Non-pigmented ciliary epithelial cell (primary cell): ENCODE measurements around a stretch of chr3.

DNA sequence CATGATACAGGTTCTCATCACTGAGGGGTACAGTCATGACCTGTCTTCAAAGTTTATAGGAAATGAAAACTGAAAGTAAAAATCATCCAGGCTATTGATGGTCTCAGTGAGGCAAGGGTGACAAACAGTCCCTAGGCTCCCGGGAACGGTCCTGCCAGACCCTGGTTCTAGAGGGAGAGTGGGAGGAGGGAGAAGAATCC is 76.5 kb upstream of the IQSEC1 start:
- RRBS, result no CpG with 5 or more reads among the region's 2 CpGs

DNA sequence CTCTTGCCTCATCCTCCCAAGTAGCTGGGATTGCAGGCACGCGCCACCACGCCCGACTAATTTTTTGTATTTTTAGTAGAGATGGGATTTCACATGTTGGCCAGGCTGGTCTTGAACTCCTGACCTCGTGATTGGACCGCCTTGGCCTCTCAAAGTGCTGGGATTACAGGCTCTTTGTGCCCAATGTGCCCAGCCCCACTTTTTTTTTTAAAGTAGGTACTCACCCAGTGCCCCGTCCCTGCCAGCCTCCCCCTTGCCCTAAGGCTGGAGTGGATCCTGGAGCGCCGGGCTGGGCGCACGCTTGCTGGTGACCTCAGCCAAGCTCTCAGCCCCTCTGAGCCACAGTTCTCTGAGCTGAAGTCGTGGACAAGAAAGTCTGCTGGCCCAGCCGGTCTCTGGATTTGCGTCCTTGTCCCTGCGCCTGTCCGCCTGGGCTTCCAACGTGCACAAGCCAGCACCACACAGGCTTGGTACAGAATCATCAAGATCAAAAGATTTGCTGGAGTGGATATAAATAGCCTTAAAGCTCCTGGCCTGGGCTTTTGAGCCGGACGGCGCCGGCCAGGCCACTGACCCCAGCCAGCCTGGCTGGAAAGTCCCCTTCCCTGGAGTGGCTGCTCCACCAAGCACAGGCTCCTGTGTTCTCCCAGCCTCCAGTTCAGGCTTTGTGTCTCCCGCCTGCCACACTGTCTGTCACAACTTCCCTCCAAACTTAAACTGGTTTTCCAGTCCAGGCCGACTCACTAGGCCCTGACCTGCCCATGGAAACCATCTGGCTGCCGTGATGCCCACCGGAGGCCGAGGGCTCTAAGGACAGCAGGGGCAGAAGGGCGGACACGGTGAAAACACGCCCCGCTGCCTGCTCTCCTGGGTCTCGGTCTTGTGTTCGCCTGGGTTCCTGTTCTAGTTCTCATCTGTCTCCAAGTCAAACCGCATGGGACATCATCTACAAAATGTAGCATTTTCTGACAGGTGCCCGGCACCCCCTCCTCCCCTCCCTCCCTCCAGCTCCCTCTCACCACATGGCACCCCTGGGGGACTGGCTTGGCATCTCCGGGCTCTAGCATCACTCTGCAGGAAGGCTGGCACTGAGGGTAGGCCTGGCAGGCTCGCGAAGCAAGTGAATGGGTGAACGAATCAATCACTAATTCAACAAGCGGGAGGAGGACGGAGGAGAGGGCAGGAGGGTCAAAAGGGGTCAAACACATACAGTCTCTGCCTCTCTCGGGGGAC is 156.2 kb downstream of the NUP210 start:
- RRBS, result 78% methylated on average over 5 of the region's 41 CpGs

- RRBS, result no CpG with 5 or more reads among the region's 6 CpGs
Observed at GRCh38 chr3:13416289-13416649, 3.9 kb downstream of the NUP210 start.

DNA sequence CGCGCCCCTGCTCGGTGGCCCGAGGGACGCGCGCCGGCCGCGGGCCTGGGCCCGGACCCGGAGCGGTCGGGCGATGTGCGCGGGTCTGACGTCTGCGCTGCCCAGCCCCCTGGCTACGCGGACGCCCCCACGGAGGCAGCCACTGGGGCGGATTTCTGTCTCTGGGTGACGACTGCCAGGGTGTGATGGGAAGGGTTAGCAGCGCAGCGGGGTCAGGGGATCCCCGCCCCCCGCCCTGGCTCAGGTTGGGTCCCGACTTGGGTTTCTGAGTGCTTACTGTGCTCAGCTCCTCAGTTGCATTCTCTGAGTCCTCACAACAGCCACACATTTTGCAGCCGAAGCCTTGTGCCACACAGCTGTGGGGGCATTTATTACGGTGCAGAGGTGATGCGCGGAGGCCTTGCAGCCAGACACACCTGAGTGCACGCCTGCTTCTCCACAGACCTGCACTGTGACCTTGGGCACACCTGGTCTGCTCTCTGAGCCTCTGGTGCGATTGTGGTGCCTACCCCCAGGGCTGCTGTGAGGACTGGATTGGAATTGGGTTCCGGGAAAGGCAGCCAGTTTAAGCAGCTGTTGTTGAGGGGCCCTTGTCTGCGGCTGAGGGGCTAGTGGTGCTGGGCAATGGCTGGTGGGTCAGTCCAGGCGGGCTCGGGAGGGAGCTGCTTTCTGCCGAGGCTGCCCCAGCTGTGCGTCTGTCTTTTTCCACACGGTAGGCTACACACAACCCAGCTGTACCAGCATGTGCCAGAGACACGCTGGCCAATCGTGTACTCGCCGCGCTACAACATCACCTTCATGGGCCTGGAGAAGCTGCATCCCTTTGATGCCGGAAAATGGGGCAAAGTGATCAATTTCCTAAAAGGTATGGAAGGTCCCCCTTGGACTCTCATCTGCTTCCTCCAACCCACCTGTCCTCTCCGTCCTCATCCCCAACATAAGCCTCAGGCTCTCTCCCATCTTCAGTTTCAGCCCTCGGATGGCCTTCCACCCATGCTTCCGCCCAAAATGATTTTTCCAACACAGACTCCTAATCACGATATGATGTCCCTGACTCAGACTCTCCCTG is 758 bp downstream of the HDAC11 start:
- RRBS, result 1% methylated on average over 8 of the region's 53 CpGs

DNA sequence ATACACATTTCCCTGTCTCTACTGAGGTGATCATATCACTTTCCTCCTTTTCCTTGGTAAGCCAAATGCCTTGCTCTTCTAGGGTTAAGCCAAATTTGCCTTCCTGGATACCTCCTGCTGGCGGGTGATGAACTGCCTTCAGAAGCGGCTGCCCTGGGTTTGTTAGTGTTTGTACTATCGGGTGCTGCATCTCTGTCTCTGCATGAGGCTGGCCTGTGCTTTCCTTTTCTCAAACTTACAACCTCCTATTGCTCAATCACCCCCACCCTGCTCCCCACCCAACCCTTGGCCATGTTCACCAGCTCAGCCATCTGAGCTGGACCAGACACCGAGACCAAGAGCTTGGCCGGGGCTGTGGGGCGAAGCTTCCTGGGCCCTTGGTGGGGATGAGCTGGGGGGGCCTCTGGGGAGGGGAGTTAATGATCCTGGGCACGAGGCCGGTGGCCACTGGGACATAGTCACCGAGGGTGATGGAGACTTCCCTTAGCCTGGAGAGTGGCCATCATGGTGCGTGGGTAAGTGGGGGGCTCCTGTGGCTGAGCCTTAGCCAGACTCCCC is 16.8 kb upstream of the FBLN2 start:
- RRBS, result 89% methylated on average over 4 of the region's 10 CpGs

DNA sequence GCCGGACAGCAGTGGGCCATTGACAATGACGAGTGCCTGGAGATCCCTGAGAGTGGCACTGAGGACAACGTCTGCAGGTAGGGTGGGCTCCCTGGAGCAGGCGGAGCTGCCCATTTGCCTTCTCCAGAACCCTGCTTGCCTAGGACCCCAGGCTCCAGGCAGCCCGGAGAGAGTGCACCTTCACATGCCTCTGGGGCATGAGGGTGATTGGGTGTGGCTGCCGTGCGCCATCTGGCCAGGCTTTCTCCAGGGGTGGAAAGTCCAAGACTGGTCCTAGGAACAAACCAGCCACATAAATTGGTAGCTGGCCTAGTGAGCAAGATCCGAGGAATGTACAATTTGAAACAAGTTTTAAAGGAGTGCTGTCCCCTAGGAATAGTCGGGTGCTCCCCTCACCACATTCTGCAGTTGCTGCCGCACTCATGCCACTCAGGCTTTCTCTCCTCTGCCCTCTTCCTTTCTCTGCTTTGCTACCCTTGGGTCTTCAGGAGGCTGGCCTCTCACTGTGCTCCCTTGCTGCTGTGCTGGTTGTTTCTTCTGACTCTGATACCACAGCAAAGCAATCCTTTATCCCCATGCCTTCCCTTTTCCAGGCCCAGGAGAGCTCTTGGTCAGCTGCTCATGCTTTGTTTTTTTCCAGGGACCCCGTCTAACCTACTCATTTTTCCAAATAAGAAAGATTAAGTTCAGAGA is 59.3 kb downstream of the FBLN2 start:
- RRBS, result no CpG with 5 or more reads among the region's 11 CpGs

DNA sequence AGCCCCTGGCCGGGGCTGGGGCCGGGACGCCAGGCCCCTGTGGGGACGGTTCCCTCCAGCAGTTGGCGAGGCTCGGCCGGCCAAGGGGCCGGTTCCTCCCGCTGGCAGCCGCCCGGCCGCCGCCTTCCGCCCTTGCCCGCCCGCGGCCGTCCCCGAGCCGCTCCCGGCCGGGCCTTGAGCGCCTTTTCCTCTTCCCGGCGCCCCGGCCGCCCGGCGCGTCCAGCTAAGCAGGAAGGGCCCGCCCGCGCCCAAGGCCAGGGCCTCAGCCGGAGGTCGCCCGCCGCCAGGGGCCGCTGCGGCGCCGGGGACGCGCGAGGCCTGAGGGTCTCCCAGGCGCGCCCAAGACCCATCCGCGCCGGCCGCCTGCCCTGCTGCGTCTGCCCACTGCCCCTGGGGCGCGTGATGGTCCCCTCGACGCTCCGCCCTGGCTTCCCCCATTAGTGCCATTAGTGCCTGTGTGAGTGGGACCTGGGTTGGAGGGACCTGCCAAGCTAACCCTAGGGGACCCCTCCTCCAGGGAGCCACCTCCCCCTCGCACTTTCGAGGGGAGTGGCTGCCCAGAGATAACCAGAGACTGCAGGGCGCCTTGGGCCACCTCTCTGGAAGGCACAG is 106.4 kb downstream of the FBLN2 start:
- RRBS, result 3% methylated on average over 40 of the region's 59 CpGs

GRCh38 chr3:13890344-13891110 is 10.7 kb upstream of the WNT7A start:
- RRBS, result 47% methylated on average over 2 of the region's 14 CpGs

DNA sequence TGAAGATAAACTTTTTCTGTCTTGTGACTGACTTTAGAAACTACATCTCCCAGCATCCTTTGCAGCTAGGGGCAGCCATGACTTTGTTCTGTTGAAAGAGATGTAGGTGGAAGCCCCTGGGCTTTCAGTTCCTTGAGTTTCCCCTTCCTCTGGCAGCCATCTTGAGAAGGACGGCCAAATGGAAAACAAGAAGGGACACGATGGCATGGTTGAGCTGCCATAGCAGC is 11.8 kb upstream of the WNT7A start:
- RRBS, result no CpG with 5 or more reads among the region's 2 CpGs

GRCh38 chr3:14130129-14130599 is 5.3 kb downstream of the TMEM43 start:
- RRBS, result no CpG with 5 or more reads among the region's 5 CpGs

- RRBS, result no CpG with 5 or more reads among the region's 16 CpGs
Observed at GRCh38 chr3:14134174-14135033, 9.6 kb downstream of the TMEM43 start.

DNA sequence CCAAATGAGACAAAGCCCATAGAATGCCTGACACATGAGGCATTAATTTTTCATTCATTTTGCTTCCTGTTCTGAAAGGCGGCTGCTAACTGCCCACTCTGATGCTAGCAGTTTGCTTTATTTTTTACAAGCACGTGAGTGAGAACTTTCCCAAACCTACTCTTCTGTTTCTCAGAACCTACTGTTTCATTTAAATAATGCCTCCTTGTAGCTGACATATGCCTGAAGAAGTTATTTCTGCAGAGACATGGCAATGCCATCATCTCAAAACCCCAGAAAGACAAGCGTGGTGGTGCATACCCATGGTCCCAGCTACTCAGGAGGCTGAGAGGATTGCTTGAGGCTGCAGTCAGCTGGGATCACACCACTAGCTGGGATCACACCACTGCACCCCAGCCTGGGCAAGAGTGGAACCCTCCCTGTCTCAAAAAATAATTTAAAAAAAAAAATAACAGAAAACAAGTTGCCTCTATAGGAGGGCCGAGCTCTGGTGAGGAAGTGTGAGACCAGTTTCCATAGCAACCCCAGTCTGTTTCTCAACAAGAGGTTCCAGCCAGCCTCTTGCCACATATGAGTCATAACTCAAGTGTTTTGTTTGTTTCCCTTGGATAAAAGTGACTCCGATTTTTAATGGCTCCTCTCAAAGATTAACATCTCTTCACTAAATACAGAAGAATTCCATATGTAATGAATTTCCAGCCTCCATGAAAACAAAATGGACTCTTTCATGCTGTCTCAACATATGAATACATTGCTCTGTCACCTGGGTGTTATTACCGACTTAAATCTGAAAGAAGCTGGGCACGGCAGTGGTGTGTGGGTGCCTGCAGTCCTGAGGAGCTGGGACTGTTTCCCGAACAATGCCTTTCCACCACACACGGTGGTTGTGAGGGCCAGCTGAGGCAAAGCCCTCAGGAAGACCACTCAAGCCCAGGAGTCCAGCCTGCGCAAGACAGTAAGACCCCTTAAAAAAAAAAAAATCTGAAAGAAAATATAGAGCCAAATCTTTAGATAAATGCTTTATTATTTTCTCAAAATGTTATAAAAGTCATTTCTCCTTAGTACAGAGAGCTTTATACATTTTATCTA is 19.6 kb downstream of the TMEM43 start:
- RRBS, result no CpG with 5 or more reads among the region's 10 CpGs

GRCh38 chr3:14178994-14179720 is 540 bp downstream of the LSM3 start:
- RRBS, result no CpG with 5 or more reads among the region's 8 CpGs

- RRBS, result no CpG with 5 or more reads among the region's 12 CpGs
Observed at GRCh38 chr3:14204451-14205380, 26.1 kb downstream of the LSM3 start.

DNA sequence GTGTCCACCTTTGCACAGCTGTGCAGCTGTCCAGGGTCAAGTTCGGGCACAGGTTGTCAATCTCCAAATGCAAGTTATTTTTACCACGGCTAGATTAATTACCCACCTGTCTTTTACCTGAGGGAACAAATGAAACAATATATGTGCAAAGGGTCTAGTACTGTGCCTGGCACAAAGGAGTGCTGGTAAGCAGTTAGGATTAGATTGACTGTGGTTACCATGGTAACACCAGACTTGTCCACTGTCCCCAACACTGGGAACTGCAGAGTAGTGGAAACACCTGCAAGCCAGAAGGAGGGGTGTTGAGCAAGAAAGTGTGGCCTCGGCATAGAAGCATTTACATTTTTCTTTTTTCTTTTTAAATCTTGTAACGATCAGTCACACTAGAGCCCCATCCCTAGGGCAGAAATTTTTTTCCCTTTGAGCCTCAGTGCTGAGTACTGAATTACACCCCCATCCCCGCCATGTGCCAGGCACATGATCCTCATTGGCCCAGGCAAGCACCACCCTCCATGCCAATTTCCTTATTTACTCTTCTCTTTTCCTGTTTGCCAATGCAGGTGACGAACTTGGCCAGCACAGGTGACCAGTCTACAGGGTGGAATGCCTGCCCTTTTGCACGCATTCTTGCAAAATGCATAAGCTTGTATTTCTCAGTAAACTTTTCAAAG is 66.2 kb upstream of the SLC6A6 start:
- RRBS, result no CpG with 5 or more reads among the region's 7 CpGs

DNA sequence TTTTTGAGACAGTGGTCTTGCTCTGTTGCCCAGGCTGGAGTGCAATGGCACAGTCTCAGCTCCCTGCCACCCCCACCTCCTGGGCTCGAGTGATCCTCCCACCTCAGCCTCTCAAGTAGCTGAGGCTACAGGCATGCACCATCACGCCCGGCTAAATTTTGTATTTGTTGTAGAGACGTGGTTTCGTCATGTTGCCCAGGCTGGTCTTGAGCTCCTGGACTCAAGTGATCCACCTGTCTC is 22.6 kb upstream of the SLC6A6 start:
- RRBS, result no CpG with 5 or more reads among the region's 5 CpGs

- RRBS, result no CpG with 5 or more reads among the region's 8 CpGs
Observed at GRCh38 chr3:14389078-14389784, 13.2 kb upstream of the SLC6A6 start.

GRCh38 chr3:14404623-14404990 is 2.2 kb downstream of the SLC6A6 start:
- RRBS, result no CpG with 5 or more reads among the region's 7 CpGs

GRCh38 chr3:14415265-14415856 is 13.0 kb downstream of the SLC6A6 start:
- RRBS, result no CpG with 5 or more reads among the region's 6 CpGs

- RRBS, result no CpG with 5 or more reads among the region's 23 CpGs
Observed at GRCh38 chr3:14484810-14485585, 55.1 kb downstream of the GRIP2 start.